ENCODE results near the gene PAIP2.

- PRO-cap: bidirectional peak, plus-strand start at chr5:139341858, minus-strand start at chr5:139341673
Measured at GRCh38 chr5:139341318-139342019, at the start of gene PAIP2. TSS of gene PAIP2 (plus strand) at chr5:139341854.

DNA sequence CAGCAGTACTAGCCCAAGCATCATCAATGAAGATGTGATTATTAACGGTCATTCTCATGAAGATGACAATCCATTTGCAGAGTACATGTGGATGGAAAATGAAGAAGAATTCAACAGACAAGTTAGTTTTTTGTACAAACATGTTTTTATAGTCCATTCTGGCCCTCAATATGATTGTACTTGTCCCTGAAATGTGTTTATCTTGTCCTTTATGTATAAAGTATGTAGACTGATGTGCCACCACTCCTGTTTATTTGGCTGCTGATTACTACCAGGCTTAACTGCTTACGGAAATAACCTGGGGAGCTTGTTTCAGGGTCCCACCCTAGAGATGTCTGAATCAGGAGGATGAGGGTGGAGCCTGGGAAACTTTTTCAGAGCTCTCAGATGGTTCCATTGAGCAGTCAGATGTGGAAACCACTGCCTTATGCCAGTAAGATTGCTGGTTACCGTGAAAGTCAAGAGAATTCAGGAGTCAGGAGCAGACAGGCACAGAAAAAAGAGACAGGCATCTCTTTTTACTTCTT, 19.2 kb downstream of the SLC23A1 start:
- PRO-cap: no peak

GRCh38 chr5:139481611-139482003, 951 bp downstream of the STING1 start:
- PRO-cap: no peak

GRCh38 chr5:139602201-139602763, 41.1 kb downstream of the UBE2D2 start:
- PRO-cap: no peak

DNA sequence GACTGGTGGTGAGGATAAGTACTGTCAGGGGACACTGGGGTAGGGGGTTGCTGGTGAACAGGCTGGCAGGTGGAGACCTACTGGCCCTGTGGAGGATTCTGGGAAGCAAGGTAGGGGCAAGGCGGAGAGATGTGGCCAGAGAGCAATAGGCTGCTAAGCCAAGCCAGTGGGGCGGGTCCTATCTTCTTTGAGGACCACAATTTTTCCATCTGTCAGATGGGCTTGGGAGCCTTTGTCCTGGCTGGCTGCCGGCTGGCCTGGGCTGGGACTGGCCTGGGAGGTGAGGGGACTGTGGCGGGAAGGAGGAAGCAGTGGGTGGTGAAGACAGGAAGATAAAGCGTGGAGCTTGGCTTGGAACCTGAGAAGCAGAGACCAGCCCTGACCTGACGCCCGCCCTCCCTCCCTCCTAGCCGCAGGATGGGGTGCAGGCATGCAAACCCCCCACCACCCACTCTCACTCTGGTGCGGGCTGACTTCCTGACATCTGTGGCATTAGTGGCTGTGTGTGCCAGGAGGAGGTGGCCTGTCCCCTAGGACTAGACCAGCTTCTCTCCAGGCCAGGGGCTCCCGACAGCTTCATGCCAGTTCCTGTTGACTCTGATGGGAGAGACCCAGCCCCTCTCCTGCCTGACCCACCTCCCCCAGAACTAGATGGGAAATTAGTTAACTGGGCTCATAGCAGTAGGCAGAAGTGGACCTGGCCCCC, 9.5 kb downstream of the CXXC5 start:
- PRO-cap: no peak

GRCh38 chr5:139668663-139669155, 20.6 kb downstream of the CXXC5 start:
- PRO-cap: unidirectional peak, minus-strand start at chr5:139668831

- PRO-cap: bidirectional peak, plus-strand start at chr5:139689949, minus-strand start at chr5:139689785
Measured at GRCh38 chr5:139689479-139690073, 41.4 kb downstream of the CXXC5 start.

GRCh38 chr5:139709566-139710368, 61.6 kb downstream of the CXXC5 start:
- PRO-cap: no peak

DNA sequence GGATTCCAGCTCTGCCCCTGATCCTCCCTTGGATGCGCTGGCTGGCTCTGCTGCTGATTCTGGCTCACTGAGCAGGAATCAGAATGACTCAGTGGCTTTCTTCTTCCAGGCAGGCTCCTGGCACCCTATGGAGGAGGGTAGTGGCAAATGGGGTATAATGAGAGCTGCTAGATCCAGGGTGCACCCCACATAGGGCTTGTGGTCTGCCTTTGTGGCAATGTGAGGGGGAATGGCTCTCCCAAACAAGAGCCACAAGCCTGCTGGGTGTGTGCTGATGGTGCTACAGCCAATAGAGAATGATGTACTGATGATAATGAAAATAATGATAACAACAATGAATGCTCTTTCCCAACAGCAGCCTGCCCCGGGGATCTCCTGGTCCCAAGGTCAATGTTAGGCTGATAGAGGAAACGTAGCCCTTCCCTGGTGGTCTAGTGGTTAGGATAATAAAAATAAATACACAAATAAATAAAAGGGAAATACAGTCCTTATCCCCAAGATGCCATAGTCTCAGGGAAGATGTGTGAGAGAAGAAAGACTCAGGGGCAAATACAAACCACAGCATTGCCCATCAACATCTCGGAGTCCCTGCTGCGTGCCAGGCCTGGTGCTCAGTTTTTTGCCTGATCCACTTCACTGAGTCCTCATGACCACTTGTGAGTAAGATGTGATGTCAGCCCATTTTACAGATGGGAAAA, 34.9 kb upstream of the PSD2 start:
- PRO-cap: no peak

GRCh38 chr5:140013966-140014540, 29.0 kb downstream of the NRG2 start:
- PRO-cap: no peak

DNA sequence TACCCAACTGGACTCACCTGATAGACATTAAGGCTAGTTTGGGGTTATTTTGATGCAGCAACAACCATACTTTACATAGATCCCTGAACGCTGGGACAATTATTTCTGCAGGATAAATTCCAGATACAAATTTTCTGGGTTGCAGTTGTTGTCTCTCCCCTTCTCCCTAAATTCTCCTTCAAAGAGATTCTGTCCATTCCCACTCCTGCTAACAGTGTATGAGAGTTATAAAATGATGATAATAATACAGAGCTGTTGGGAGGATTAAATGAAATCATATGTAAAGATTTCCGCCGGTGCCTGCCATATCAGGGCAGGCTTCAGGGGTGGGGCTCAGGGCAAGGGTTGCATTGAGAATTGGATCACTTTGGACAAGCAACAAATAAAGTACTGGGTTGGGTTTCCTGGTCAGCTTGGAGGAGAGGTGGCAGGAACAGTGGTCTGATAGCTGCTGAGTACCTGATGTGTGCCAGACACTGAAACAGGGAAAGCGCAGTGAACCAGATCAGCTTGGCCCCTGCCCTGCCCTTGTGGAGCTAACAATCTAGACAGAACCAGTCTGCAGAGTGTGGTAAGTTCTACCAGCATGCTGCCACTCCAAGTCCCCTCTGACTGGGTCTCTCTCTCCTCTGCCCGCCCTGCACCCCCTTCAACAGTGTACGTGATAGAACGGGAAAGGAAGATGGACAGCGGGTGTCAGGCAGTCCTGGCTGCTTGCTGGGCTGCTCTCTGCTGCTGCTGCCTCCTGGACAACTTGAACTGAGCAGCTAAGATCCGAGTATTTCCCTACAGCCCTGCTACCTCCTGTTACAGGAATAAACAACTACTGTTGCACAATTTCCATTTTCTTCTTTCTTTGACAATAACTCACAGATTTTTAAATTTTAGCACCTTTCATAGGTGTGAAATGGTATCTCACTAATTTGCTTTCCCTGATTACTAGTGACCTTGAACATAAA, 53.4 kb downstream of the CYSTM1 start:
- PRO-cap: no peak

DNA sequence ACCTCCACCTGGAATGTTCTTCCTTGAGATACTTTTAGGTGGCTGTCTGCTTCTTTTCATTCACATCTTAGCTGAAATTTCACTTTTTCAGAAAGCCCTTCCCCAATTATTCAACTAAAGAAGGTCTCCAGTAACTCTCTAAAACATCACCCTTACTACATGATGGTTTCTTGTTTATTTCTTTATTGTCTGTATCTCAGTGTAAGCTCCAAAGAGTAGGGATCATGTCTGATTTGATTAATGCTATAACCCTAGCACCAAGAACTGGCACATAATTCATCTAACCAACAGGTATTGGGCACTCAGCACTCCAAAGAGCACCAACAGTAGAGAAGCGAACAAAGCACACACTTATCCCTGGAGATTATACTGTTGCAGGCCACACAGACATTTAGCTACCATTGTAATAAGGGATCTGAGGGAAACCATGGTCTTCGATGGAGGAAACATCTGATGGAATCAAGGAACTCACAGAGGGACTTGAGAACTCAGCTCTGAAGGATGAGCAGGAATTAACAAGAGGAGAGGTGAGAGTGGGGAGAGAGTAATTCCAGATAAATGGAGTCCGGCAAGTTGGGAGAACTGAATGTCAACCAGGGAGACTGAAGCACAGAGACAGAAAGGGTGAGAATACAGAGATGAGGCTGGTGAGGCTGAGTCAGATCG, 45.3 kb downstream of the PFDN1 start:
- PRO-cap: no peak

DNA sequence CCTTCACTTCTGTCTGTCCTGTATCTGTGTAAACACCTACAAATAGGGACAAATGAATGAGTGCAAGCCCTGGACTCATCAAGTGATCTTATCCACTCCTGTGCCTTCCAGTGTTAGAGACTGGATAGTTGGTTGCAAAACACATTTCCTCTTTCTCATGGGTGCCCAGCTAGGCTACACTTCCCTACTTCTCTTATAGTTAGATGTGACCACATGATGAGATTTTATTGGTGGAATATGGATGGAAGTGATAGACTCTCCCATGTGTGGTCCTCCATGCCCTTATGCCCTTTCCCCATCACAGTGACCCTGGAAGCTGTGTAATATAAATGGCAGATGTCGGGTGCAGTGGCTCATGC, 17.0 kb upstream of the PFDN1 start:
- PRO-cap: no peak

DNA sequence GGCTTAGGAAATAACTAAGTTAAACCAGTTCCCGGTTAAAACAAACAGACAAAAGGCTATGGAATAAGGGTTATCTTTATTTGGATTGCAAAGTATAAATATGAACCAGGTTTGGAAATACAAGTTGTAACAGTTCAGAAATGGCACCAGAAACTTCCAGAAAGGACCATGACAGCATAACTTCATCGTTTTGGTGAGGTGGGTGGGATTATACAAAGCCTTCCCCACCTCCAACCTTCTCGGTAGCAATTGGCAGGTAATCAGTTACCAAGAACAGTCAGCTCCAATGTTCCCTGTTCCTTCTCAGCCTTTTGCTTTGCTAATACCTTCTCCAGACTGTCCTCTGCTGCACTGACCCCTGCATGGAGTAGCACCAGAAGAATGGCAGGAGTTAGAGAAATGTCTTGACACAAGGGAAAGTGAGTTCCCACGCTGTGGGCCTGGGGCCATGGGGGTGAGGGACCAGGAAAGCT, 13.6 kb downstream of the HBEGF start:
- PRO-cap: no peak

DNA sequence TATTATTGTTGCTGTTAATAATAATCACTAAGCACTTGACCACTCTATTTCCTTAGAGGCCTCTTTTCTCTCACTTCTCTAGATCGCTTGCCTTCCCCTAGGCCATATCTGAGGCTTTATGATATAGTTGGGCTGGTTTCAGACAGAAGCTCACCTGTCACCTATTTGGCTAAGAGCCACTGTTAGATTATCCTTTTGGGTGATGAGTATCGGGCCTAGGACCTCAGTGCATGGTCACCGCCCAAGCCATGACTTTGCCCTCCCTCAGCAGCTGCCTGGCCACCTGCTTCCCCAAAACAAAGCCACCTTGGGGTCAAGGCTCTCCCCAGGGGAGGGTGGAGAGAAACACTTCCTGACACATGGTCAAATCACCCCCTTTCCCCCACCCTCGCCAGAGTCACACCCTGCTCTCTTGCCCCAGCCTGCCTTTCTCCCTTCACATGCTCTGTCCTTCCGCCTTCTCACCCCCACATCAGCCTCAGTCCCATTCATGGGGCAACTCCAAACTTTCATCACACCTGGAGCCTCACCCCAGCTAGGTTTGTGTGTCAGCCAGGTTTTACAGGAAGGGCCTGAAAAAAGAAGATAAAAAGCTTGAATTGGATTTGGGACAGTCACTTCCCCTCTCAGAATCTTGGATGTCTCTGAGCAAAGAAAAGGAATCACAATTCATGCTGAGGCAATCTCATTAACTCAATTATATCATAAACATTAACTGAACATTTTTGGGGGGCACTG, 1.7 kb upstream of the HBEGF start:
- PRO-cap: no peak

DNA sequence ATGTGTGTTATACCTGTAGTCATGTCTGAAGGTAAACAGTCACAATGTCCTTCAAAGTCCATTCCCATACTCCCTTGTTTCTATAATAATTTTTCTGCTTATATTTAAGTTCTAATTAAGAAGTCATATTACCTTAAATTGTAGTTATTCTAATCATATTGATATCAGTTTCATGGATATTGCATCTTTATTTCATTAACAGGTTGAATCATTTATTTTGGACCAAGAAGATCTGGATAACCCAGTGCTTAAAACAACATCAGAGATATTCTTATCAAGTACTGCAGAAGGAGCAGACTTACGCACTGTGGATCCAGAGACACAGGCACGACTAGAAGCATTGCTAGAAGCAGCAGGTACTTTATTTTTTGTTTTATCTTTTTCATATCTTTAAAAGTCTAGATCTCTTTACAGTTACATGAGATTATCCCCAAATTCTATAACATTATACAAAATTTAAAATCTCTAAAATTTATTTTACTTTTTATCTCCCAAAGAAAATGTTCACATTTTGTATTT, 34.3 kb downstream of the ANKHD1 start:
- PRO-cap: no peak

GRCh38 chr5:140474854-140475711, 72.4 kb upstream of the EIF4EBP3 start:
- PRO-cap: no peak

- PRO-cap: no peak
Measured at GRCh38 chr5:140531112-140531990, 16.1 kb upstream of the EIF4EBP3 start.

DNA sequence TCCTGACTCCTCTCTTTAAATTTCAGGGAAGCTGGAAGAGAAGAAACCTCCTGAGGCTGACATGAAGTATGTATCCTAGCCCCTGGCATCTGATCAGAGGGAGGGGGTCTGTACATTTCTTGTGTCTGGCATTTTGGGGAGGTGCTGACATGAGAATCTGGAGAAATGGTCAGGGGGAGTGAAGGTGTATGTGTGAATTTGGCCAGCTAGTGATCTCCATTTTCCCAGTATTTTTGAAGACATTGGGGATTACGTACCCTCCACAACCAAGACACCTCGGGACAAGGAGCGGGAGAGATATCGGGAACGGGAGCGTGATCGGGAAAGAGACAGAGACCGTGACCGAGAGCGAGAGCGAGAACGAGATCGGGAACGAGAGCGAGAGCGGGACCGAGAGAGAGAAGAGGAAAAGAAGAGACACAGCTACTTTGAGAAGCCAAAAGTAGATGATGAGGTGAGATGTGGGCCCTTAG, 6.0 kb upstream of the WDR55 start:
- PRO-cap: no peak

- PRO-cap: no peak
Measured at GRCh38 chr5:140703691-140704057, 3.4 kb downstream of the ZMAT2 start.

Measured in fallopian tube (tissue), 1 donor.